HTERT-HM (cell line): ENCODE data around the genes HLA-DMA, RGL2 and ZBTB9.

DNA sequence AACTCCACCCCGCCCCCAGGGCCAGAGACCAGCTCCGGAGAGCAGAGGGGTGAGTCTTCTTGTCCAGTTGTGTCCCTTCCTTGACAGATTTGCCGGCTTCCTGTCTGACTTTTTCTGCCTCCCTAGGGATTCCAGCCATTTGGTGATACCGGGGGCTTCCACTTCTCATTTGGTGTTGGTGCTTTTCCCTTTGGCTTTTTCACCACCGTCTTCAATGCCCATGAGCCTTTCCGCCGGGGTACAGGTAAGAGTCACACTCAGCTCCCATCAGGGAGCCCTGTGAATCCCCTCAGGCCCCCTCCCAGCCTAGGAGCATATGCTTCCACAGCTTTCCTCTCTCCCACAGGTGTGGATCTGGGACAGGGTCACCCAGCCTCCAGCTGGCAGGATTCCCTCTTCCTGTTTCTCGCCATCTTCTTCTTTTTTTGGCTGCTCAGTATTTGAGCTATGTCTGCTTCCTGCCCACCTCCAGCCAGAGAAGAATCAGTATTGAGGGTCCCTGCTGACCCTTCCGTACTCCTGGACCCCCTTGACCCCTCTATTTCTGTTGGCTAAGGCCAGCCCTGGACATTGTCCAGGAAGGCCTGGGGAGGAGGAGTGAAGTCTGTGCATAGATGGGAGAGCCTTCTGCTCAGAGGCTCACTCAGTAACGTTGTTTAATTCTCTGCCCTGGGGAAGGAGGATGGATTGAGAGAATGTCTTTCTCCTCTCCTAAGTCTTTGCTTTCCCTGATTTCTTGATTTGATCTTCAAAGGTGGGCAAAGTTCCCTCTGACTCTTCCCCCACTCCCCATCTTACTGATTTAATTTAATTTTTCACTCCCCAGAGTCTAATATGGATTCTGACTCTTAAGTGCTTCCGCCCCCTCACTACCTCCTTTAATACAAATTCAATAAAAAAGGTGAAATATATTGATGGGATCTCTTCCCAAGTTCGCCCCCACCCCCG lies 2.0 kb downstream of the RNF5 start:
- RRBS = 96% methylated on average over 2 of the region's 13 CpGs

DNA sequence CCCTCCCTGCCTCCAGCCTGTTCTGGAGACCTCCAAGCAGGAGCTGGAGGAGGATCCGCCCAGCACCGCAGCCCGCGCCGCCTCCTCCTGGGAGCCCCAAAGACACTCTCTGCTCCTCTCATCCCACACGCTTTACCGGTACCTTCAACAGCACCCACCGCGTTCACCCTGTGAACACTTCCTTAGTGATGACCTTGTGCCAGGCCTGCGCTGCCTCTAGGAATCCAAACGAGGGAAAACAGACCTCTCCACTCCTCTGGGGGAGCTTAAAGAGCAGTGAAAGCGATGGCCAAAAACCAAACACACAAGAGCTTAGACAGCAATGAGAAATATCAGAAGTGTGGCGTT lies 5.1 kb downstream of the HLA-DRB1 start:
- RRBS = no CpG with 5 or more reads among the region's 13 CpGs

DNA sequence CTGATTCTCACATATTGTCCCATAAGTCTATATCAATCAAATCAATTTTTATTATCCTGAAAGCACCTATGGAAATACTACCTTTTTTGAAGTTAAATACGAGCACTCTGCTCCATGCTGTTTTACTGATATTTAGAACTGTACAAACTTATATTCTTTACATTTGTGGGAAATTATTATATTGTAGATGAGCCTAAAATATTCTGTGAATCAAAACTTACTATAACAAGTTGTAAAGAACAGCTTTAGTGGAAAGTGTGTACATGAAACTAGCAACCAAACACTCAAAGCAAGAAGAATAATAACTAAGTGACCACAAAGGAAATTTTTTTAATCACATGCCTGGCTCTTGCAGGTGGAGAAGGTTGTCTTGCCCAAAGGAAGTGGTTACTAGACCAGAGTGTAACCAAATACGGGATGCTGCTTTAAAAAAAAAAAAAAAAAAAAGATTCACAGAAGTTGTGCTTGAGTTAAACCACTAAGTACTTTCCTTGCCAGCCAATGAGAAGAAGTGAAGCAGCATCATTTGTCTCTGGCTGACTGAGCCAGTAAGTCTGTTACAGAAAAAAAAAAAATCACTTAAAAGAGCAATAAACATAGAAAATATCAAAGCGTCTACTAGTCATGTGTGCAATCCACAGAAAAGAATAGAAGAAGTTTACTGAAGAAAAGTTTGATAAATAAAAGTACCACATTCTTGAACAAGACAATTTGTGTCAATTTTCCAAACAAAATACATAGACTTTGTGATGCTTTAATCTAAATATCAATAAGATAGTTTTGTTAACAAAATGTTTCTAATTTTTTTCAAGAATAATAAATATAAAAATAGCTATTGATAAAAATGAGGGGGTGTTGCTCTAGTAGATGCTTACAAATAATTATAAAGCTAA lies 19.2 kb upstream of the HLA-DQB1 start:
- RRBS = no CpG with 5 or more reads among the region's 3 CpGs

- RRBS = no CpG with 5 or more reads among the region's 21 CpGs
These were observed 370 bp downstream of the PSMB9 start for GRCh38 chr6:32854325-32854798.

GRCh38 chr6:32936090-32936951 lies 4.5 kb downstream of the HLA-DMB start:
- RRBS = no CpG with 5 or more reads among the region's 10 CpGs

DNA sequence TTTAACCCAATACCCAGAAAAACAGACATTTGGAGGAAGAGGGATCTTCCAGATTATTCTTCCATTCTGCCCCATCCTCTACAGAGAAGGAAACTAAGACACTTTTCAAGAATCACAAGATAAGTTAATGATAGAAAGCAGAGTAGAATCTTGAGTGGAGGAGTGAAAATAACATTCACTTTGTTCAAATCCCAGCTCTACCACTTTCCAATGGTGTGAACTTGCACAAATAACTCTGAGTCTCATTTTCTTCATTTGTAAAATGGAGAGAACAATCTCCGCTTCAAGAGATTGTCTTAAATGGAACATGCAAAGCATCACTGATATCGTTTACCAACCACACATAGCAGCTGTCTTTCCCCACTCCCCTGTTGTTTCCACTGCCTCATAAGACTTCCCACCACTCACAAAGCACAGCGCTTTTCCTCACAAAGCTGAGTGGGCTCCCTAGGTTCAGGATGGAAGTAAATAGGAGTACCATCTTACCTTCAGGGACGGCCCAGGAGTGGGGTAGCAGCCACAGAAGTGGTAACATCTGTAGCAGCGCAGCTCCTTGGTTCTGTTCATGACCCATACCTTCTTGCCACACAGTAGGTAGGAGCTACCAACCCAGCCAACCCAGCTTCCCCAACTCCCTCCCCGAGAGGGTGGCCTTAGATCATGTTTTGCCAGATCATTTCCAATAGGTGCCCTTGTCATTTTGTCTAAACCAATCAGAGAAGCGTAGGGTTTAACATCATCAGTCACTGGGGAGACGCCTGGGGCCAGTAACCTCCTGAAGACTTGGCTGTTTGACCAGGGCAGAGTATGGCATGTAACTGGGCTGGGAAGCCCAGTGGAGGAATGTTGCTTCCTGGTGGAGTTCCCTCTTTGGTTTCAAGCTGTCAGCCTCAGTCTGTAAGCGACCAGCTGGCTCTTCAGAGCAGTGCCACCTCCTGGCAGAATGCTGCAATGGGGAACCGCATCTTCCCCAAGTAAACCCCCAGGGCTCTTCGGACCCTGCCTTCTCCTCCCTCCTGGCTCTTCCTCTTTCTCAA lies at the start of gene HLA-DMA:
Gene HLA-DMA, minus strand, starts transcription at position 635 of the 1,037 bp plus-strand sequence.
- RRBS = no CpG with 5 or more reads among the region's 11 CpGs

DNA sequence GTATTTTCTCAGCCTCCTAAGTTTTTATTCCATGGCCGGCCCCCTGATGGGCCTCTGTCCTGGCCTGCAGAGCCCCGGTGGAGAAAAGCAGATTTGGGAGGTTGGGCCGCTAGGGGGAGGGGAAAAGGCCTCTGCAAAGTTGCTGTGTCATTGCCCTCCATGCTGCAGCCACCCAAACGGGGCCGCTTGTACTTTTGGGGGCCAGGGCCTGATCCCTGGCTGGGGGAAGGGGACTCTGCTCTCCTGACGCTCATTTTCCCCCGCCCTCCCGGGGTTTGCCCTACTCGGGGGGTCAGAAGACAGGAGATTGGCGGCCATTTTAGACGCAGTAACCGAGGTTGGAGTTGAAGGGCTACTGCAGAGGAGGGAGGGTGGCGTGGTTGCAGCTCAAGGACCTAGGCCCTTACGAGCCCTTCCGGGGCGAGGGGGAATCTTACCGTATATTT lies 1.7 kb downstream of the BRD2 start:
- RRBS = 0% methylated on average over 1 of the region's 17 CpGs

- RRBS = no CpG with 5 or more reads among the region's 3 CpGs
These were observed 5.9 kb upstream of the HLA-DOA start for GRCh38 chr6:33015259-33015726.

DNA sequence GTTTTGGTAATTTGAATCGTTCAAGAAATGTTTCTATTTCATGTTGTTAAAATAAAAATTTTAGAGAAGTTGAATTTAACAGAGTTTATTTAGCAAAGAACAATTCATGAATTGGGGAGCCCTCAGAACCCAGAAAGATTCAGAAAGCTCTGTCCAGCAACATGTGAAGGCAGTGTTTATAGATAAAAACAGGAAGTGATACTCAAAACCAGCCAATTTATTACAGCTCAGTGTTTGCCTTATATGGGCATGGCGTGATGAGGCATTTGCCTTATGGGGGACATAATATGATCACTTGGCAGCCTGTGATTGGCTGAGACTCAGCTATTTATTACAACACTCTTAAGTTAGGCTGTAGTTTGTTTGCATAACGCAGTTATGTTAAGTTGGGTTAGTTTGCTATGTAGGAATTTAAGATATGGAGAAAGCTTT lies 13.8 kb upstream of the HLA-DPB1 start:
- RRBS = no CpG with 5 or more reads among the region's 3 CpGs

- RRBS = 3% methylated on average over 3 of the region's 43 CpGs
These were observed at the start of gene RGL2 for GRCh38 chr6:33298550-33299121. RGL2 (minus strand) TSS chr6:33298942.

DNA sequence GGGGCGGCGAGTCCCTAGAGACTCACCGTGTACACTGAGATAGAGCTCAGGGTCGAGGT lies 381 bp downstream of the TAPBP start:
- RRBS = no CpG with 5 or more reads among the region's 4 CpGs

GRCh38 chr6:33417022-33417787 lies 702 bp downstream of the CUTA start:
- RRBS = 1% methylated on average over 7 of the region's 25 CpGs

DNA sequence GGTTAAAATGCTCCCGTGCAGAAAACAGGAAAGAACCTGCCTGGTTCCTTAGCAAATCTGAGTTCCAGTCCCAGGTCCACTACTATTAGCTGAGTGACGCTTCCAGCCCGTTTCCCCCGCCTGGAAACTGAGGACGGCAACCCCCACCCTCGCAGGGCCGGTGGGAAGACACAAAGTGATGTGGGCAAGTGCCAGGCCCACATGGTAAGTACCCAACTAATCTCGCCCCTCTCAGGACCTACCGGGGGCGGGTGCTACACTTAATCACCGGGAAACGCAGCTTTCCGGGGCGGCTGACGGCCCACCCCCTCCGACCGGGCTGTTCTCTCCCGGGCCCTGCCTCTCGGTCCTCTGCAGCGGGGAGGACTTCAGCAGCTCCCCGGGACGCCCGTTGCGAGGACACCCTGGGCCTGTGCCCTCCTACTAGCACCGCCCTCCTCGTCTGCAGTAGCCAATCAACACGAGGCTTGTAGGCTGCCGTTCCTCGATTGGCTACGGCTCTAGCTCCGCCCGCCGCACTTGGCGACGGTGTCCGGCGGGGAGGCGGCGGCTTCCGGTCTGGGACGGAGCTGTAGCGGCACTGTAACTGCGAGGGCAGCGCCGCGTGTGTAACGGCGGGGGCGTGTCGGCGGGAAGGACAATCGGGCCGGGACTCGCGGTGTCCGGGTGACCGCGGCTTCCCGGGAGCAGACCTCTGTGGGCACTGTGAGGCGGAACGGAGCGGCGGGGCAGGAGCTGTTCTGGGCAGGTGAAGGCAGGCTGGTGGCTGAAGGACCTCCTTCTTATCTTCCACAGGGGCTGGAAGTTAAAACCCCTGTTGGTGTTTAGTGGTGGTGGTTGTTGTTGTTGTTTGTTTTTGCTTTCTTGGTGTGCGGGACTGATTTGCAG lies at the start of gene ZBTB9:
Gene ZBTB9, plus strand, starts transcription at position 549 of the 888 bp plus-strand sequence.
- RRBS = 1% methylated on average over 16 of the region's 64 CpGs

GRCh38 chr6:33577663-33578260 lies 2.3 kb downstream of the BAK1 start:
- RRBS = no CpG with 5 or more reads among the region's 8 CpGs

GRCh38 chr6:33593084-33593851 lies 13.2 kb upstream of the BAK1 start:
- RRBS = no CpG with 5 or more reads among the region's 38 CpGs

DNA sequence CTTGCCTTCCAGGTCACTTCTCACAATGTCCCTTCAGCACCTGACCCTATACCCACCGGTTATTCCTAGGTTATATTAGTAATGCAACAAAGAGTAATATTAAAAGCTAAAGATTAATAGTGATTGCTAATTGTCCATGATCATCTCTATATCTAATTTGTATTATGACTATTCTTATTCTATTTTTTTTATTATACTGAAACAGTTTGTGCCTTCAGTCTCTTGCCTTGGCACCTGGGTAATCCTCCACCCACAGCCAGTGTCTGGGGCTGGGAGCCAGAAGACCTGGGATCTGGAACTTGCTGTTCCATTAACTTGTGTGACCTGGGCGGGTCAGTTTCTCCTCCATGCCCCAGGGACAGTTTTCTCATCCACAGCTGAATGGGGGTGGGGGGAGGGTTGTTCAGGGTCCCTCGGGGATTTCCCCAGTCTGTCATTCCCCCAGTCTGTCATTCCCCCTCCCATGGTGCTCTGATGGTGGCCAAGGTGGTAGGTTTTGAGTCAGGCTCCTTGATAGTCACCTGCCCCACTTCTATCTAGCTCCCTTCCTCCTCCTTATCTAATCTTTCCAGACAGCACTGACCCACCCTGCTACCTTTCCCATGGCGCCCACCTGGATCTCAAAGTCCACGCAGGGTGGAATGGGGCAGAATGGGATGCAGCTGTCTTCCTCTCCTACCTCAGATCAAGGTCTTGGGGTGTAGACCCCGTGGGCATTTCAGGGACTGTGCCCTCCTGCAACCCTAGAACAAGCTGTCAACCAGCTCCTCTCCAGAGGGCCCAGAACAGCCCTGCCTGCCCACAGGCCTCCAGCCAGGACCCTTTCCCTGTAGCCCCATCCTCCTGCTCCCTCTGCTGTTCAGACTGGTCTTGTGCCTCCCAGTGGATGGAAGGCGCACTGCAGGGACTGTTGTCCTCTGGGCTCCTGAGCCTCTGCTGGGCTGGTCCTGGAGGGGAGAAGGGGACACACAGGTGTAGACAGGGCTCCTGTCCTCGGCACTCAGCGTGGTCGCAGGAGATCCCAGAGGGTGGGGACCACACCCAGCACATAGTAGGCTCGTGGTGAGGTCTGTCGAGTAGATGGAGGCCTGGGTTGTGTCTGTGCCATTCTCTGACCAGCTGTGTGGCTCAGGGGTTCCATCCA lies 11.1 kb downstream of the ITPR3 start:
- RRBS = no CpG with 5 or more reads among the region's 12 CpGs

DNA sequence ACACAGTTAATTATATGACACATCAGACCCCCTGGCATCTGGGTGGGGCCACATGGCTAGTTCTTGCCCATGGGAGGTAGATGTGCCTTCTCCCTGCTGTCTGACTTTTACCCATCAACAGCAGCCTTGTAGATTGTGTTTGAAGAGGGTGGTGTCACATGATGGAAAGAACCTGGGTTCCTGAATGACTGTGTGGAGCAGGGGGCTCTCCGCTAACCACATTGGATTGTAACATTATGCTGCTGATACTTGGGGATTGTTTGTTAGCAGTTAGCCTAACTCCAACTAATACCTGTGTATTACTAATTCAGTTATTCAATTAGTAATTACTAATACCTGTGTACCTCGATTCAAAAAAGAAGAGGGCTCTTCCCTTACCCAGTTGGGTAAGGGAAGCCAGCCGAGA lies 7.3 kb upstream of the UQCC2 start:
- RRBS = no CpG with 5 or more reads among the region's 3 CpGs

- RRBS = no CpG with 5 or more reads among the region's 5 CpGs
These were observed 36.3 kb upstream of the MLN start for GRCh38 chr6:33840035-33840491.

GRCh38 chr6:33892477-33893511 lies 89.0 kb upstream of the MLN start:
- RRBS = no CpG with 5 or more reads among the region's 57 CpGs